Paraaortic lymph node (tissue), 1 donor: ENCODE results near the genes HMX1, USP17L10 and DRD5.

DNA sequence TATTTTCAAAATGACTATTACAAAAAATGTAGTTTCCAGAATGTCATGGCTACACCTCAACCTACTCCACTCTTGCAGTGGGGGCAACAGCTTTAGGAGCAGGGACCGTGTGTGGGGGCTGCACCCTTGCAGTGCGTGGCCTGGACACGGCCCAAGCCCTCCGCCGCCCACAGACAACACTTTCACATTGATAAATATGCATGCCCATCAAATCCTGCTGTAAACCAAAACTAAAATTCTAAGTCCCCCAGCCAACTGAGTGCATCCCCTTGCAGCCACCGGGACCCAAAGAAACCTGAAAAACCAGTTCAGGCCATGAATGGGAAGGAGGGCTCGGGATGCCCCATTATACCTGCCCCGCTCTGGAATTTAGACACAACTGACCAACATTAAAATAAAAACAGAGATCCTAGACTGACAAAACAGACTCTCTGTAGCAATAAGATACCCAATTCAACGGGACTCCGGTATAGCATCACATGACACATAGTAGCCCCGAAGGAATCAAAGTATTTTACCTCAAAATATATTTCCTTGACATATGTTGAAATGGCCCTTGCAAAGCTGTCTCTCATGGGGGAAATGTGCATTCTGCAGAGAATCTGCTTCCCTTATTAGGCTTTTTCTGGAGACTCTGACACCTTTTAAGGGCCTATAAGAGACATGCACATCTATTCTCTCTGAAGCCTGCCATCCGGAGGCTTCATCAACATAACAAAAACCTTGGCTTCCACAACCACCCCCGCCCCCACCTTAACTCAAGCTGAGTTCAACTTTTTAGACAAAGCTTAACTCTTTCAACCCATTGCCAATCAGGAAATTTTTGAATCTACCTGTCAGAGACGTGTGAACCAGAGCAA, 82.7 kb downstream of the ACOX3 start:
- PRO-cap = no peak

DNA sequence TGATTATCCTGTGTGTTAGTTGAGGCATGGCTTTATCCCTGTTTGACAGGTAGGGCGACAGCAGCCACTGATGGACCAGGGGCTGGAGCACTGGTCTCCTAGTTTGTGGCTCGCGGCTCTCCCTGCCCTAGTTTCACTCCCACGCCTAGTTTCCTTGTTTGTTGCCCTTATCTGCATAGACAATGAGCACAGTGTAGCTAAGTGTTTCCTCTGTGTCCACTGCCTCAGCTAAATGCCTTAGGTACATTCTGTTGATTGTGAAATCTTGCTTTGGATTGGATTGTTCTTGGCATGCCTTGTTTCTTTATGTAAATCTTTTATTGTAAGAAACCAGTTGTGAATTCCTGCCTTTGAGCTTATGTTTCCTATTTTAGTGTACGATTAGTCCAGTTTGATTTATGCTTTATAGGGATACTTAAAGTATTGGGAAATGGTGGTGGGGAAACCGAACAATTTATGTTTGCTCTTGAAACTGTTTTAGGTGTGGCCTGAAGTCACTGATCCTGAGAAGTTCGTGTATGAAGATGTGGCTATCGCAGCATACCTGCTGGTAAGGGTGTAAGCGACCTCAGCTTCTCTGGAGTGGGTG, 11.0 kb downstream of the TRMT44 start:
- PRO-cap = no peak

DNA sequence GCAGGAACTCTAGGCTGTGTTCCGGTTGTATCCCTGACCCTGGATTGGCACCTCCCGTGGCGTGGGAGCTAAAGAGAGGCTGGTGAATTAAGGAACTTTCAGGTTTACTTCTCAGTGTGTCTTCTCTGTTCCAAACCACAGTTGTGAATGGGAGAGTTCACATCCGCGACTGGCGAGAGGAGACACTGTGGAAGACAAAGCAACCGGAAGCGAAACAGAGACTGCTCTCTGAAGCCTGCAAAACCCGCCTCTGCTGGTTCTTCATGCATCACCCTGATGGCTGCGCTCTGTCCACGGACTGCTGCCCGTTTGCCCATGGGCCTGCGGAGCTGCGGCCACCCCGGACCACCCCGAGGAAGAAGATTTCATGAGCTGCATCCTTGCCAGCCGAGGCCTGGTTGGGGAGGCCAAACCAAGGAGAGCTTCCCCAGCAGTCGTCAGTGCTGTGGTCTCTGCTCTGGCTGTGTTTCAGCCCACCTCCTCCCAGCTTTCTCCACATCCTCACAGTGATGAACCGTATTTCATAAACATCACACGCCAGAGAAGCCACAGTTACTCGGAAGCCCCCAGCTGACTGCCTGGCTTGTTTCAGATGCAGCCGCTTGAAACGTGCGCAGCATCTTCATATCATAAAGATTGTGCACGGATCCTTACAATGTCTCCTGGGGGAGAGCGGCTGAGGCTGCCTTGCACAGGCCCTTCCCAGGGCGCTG, 35.2 kb downstream of the TRMT44 start:
- PRO-cap = no peak

DNA sequence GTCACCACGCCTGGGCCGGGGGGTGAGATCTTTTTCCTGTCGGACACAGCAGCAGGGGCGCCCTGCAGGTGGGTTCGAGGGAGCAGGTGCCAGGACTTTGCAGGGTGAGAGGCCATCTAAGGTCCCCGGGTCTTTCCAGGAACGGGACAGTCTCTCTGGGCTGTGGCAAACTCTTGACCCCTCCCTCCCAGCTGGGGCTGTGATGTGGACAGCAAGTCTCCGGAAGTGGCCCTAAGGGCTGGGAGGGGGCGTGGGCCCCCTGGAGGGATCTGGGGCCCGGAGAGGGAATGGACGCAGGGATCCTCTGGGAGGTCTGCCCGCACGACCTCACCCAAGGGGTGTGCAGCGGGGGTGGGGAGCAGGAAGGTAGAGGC, 585 bp downstream of the CPZ start:
- PRO-cap = no peak

GRCh38 chr4:8642007-8642483, 49.5 kb downstream of the CPZ start:
- PRO-cap = no peak

DNA sequence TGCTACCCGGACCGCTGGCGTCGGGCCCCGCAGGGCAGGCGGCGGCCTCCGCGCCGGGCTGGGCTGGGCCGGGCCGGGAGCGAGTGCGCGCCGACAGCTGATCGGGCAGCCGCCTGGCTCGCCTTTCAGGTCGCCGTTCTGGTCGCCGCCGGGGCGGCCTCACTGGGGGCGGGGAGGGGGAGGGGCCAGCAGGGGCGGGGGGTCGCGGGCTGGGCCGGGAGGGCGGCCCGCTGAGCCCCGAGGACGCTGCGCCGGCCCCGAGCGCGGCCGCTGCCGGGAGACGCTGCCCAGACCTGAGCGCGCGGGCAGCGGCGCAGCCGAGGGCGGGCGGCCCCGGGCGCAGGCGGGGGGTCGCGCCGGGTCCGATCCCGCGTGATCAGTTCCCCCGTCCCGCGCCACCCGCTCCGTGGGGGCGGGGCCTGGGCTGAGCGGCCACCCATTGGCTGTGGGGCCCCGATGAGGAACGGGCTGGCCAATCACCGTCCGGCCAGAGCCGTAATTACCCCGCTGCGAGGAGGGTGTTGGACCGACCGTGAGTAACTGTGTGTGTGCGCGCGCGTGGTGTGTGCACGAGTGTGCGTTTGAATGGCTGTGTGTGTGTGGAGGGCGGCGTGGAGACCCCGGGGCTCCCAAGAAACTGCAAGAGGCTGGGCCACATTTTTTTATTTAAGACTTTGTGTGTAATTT, at the start of gene HMX1:
Gene HMX1, minus strand, starts transcription at position 127 of the 687 bp plus-strand sequence.
- PRO-cap = no peak

DNA sequence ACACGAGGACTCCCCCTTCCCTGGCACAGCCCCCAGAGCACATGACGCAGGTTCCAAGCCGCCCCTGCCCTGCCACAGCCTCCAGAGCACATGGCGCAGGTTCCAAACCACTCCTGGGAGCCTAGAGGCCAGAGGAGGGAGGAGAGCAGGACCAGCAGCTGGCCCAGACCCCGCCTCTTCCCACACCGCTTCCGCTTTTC, 286 bp downstream of the FAM90A26 start:
- PRO-cap = no peak

GRCh38 chr4:9210396-9210875, at the start of gene USP17L10:
USP17L10 (plus strand) TSS chr4:9210657.
- PRO-cap = no peak

GRCh38 chr4:9498233-9498999, 54.2 kb downstream of the DEFB131A start:
- PRO-cap = no peak

DNA sequence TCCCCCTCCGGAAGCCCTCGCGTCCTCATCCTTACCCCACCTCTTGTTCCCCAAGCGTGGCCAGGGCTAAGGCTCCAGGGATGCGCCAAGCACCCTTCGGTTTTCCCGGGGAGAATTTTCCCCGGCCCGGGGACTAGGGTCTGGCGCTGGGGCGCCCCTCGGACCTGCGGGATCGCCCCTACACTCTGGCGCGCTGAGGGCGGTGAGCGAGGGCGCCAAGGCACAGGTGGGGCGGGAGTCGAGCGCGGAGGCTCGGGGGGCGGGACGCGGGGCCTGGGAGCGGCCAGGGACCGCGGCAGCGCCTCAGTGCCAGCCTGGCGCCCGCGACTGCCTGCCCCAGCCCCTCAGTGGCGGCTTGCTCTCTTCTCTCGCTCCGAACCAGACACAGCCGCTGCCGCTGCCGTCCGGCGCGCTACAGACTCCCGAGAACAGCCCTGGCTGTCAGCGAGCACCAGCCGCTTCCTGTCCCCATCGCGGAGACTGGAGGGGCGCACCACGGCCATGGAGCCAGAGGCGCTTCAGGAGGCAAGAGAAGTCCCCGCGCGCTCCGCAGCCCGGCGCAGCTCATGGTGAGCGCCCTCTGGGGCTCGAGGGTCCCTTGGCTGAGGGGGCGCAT, at the start of gene DRD5:
Gene DRD5, plus strand, starts transcription at position 306 of the 616 bp plus-strand sequence.
- PRO-cap = no peak

DNA sequence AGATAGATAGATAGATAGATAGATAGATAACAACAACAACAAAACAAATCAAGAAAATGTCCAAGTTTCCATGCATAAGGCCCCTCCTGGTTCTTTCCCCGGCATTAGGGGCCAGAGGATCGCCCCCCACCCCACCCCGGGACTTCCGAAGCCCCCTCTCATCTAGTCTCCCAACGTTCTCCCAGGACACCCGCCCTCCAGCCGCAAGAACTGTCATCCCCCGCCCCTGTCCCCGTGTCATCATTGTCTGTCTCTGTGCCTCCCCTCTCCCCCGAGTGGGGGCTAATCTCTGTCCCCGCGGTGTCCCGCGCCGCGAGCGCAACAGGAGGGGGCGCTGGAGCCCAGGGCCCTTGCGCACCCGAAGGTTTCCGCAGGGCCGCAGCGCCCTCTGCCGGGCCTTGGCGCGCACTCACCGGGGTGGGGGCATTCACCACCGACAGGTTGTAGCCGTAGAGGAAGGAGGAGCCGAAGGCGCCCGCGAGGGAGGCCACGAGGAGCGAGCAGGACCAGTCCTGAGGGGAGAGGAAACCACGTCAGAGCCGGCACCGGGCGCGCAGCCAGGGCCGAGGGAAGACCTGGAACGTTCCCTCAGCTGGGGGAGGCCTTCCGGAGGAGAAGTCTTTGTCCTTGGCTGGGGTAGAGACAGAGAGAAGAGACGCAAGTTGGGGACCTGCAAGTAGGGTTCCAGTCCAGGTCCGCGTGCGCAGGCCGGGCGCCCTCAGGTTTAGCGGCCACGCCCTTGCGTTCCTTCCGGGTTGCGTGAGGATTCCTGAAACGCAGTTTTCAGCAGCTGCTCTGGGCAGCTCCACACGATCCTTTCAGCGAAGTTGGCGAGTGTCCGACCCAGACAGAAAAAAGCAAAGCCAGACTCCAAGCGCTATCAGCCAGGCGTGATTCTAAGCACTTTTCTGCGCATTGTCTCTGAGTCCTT, 2.5 kb downstream of the SLC2A9 start:
- PRO-cap = bidirectional peak, plus-strand start at position 630 of the sequence, minus-strand start at position 443 of the sequence

GRCh38 chr4:10099213-10099866, 17.3 kb downstream of the WDR1 start:
- PRO-cap = no peak

DNA sequence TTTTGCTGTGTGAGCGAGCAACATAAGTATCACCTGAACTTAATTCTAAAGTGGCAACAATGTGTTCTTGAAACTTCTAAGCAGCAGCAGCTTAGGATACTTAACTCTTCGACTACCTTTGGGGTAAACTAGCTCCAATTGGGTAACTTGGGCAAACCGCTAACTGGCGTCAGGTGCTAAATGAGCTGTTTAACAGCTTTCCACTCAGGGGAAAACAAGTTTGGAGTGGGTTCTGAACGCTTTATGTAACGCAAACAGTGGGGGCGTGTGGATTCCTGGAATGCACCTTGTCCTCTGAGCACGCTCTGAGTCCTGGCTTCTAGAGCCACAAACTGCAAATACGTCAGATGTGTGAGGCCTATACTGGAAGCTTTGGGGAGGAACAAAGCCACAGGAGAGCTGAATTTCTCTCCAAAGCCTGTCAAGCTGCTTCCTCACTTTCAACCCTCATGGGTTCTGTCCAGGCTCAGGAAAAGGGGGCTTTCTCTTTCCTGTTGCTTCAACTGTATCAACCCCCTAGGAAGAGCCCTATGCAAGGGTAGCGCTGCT, 4.4 kb upstream of the WDR1 start:
- PRO-cap = no peak

GRCh38 chr4:10160296-10160551, 43.6 kb upstream of the WDR1 start:
- PRO-cap = no peak

GRCh38 chr4:11424768-11425480, 3.8 kb downstream of the HS3ST1 start:
- PRO-cap = no peak

DNA sequence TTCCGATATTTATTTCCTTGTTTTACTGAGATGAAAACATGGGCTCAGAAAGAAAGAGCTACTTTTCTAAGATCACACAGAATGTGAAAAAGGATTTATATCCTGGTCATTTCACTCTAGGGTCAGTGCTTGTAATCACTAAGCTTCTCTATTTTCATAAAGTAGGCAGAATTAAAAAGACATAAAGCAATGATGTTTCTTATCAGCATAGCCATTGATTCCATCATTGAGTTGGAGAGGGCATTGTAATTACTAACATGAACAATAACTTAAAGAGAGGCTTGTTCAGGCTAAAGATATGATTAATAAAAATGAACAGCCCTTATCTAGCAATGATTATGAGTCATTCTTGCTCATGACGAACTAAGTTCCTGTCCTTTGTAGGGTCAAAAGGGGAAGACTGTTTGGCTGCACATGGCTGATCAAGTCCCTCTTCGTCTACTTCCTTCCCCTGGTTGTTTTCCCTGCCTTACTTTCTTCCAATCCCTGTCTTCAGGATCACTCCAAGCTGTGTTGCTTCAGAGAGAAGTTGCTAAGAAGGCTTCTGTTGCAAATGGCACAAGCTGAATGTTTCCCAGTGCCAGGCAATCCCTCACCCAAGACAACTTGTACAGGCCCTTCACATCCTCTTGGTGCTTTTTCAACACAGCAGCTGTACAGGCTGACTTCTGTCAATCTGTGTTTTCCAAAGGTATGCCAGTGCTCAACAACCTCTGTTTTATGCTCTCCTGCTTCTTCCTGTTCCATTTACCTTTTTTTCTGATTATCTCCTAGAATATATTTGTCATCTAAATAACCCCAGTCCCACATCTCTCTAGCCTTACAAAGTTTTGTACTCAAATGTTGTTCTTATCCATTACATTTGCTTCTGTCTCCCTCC, 115.0 kb upstream of the HS3ST1 start:
- PRO-cap = no peak

- PRO-cap = no peak
Observed at GRCh38 chr4:13362816-13363237, 121.3 kb downstream of the RAB28 start.

- PRO-cap = no peak
Observed at GRCh38 chr4:13596003-13596685, 31.4 kb downstream of the BOD1L1 start.

- PRO-cap = no peak
Observed at GRCh38 chr4:13654005-13654516, 26.5 kb upstream of the BOD1L1 start.

DNA sequence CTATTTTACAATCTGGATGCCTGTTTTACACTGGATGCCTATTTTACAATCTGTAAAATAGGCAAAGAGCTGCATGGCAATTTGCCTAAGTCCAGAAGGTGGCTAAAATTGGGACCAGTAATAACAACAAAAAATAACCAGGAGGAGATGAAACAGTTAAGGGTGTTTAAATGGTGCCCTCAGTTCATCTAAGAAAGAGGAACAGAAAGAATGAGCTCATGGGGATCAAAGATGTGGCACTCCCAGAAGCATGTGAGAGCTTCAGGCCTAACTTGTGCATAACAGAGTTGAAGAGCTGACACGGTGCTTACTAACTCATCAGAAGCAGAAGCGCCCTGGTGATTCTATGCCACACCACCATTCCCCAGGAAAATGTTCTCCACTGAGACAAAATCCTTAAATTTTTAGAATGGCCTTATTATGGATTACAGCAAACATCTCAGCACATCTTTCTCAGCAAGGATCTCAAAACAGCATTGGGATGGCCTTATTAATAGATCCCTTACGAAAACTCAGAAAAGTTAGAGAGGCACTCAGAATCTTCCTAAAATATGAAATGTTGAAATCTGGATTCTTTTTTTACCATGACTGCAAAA, 538.1 kb upstream of the BOD1L1 start:
- PRO-cap = unidirectional peak, plus-strand start at position 197 of the sequence; unidirectional peak, plus-strand start at position 279 of the sequence